Colic lymph node (tissue), 1 donor: ENCODE measurements around a stretch of chr5.

GRCh38 chr5:98868444-98868944, 60.3 kb downstream of the CHD1 start:
- PRO-cap = no peak

- PRO-cap = no peak
Observed at GRCh38 chr5:98879363-98879783, 49.4 kb downstream of the CHD1 start.

DNA sequence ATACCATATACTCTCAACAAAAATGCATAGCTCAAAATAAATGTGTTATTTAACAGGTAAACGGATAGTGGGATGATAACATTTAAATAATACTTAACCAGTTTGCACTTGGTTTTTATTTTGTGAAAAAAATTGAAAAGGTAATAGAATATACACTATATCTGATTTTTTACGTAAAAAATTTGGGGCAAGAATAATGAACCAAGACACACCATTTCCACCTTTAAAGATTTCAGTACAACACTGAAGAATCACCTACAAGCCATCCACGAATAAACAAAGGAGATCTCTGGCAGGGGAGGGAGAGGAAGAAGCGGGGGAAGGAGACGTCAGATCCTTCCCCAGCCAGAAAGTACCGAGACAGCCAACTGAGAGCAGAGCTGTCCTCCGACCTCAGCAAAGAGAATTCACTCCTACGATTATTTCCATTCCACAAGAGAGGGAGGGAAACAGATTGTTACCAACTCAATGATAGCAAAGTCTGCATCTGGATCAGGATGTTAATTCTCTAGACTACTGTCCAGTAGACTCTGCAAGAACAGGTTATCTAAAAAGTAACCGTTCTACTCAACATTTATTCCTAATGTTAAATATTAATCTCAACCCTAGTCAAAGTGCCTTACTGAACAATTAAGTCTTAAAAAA, 1.6 kb downstream of the CHD1 start:
- PRO-cap = unidirectional peak, plus-strand start at position 348 of the sequence

DNA sequence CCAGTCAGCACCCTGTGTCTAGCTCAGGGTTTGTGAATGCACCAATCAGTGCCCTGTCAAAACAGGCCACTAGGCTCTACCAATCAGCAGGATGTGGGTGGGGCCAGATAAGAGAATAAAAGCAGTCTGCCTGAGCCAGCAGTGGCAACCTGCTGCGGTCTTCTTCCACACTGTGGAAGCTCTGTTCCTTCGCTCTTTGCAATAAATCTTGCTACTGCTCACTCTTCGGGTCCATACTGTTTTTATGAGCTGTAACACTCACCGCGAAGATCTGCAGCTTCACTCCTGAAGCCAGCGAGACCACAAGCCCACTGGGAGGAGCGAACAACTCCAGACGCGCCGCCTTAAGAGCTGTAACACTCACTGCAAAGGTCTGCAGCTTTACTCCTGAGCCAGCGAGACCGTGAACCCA, 122.2 kb downstream of the FAM174A start:
- PRO-cap = no peak

GRCh38 chr5:100889066-100889677, 13.9 kb downstream of the ST8SIA4 start:
- PRO-cap = no peak

GRCh38 chr5:102671065-102671936, 83.8 kb upstream of the PAM start:
- PRO-cap = no peak

DNA sequence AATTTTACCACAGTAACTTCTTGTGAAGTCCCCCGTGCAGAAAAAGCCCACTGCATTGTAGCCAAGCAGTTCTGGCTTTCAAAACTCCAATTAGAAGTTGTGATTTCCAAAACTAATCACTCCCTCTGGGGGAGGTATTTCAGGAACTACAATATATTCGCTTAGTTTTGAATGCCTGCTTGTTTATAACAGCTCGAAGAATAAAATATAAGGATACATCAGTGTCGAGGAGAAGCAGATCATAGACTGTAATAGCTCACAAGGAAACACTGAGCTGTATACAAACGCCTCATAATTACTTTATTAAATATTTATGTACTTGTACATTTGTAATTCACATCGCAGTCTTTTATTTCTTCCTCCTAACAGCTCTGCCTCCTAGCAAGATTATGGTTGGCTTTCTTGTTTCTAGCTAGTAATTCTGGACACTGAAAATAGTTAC, 111.3 kb downstream of the PAM start:
- PRO-cap = no peak

- PRO-cap = no peak
Observed at GRCh38 chr5:102913869-102914098, 158.7 kb downstream of the PAM start.

GRCh38 chr5:103017071-103017637, 102.8 kb downstream of the GIN1 start:
- PRO-cap = no peak

- PRO-cap = no peak
Observed at GRCh38 chr5:103111620-103112041, 8.3 kb downstream of the GIN1 start.

DNA sequence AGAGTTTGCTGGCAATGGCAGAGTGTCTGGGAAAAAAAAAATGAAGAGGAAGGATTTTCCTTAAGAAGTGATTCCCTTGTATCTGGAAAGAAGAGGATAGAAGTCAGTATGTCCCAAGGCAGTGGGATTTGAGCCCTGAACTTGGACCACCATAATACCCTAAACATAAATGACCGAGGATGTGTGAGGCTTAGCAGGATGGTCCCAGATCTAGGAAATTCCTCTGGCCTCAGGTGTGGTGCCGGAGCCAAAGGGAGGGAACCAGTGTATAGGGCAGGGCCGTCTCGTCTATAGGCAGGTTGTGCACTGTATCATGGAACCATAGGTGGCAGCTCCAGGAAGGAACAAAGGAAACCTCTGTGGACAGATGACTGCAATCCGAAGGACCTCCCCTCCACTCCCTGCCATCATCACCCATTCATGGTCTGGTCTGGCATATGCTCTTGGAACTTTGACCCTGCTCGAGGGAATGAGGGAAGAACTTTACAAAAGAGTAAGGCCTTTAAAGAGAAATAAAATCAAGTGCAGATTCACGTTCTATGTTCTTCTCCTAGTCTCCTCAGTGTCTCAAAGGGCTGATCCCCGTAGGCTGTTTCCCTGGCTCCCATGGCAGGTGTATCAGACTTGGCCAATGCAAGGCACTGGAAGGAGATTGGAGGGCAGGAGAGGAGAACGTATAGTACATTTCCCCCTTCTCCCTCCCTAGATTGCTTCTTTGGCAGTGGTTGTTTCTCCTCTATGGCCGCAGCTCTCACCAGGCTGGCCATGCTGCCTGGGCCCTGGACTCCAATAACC, 2.8 kb upstream of the MACIR start:
- PRO-cap = no peak

- PRO-cap = no peak
Observed at GRCh38 chr5:103258884-103259153, 256 bp downstream of the MACIR start.

- PRO-cap = no peak
Observed at GRCh38 chr5:104452628-104453066, 890.1 kb upstream of the NUDT12 start.

GRCh38 chr5:106246601-106247128, 1424.1 kb downstream of the EFNA5 start:
- PRO-cap = no peak

DNA sequence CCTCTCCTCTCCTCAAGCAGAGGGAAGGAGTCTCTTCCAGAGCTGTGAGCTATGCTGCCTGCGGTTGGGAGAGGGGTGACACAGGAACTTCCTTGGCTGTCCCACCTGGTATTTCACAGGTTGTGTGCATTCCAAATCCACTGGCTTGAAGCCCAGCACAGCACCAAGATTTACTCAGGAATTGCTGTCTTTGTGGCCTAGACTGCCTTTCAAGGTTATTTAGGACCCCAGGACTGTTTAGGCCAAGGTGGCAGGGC, 318.3 kb downstream of the EFNA5 start:
- PRO-cap = no peak

GRCh38 chr5:107476748-107477276, 193.9 kb downstream of the EFNA5 start:
- PRO-cap = no peak

DNA sequence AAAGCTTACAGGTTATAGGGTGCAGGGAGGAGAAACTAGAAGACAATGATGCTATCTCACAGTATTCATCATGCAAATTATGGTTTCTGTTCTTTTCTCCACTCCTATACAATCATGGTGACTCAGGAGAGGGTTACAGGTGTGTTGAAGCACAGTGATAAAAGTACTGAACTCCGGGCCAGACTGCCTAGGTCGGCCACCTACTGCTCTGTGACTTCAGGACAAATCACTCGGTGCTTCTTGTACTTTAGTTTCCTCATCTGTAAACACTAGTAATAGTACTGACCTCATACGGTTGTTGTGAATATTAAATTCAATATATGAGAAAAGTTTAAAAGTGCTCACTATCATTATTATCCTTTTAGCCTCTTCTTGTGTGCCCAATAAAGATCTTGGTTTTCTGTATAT, 153.5 kb downstream of the EFNA5 start:
- PRO-cap = no peak

DNA sequence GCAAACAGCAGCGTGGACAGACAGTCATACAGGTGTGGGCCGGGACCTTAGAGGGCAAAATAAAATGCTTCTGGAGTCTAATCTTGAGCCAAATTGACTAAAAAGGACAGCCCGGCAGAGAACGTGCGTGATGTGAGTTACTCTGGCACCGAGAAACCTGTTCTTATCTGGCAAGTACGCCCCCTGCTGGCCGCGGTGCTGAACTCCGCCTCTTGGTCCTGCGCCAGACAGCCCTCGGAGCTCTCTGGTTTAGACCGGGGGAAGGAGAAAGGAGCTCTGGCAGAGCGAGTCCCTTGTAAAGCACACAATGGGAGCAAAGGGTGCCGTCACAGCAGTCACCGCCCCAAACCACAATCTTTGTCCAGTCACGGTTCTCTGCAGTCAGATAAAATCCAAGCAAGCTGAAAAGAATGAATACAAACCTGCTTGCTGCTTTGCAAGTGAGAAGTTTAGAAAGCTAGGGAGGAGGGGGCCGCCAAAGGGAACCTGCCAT, 98.7 kb downstream of the EFNA5 start:
- PRO-cap = no peak

DNA sequence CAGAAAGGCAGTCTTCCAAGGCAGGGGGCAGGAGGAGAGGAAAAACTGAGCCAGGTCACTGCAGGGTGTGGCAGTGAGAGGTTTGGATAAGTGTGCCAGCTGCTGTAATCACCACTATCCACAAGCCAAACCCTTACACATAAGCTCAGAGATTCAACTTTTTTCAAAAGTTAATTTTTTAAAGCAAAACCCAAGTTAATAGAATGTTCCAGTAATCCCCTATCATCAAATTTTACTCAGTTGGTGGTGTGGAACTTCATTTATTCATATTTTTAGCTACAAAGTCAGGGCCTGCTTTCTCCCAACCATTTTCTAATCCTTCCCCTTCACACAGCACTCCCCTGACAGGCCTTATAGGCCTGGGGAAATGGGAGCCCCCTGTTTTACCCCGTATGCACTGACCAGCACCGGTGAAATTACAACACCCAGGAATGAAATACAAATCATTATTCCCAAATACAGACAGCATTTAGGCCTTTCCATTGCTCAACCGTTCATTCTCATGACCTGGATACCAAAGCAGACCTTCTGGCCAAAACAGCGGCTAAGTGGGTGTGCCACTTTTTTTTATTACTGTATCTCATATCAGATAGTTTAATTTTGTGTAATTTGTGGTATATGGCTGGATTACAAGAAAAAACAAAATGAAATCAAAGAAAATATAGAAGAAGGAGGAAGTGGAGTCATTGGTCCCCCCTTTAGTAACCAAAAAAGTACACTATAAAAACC, 76.2 kb downstream of the EFNA5 start:
- PRO-cap = no peak

DNA sequence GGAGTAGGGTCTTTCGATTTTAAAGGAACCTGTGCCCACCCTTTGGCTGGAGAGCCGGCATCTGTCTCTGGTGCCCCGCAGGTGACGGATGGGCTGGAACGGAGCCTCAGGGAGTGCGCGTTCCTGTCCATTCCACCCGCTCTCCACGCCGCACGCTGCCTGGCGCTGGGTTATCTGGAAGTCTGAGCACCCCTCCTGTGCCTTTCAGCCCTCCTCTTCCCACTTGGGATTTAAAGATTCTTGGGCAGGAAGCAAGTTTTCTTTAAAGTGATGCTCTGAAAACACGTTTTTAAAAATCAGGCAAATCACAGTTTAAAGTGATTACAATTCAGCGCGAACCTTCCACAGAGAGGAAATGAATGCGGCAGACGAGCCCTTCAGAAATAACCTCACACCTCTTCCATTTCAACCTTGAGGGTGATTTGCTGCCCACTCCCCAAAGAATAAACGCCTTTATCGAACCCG, 2.2 kb upstream of the EFNA5 start:
- PRO-cap = no peak